ReNcell CX (cell line): ENCODE results near the gene CBARP.

GRCh38 chr19:1088149-1088547 is 7.0 kb downstream of the POLR2E start:
- PRO-cap = no peak

GRCh38 chr19:1090768-1091270 is 4.4 kb downstream of the POLR2E start:
- PRO-cap = no peak

GRCh38 chr19:1099533-1099957 is 4.2 kb upstream of the GPX4 start:
- PRO-cap = no peak

- PRO-cap = no peak
These were observed 6.2 kb downstream of the GPX4 start for GRCh38 chr19:1110116-1110367.

GRCh38 chr19:1206221-1206881 is 773 bp downstream of the STK11 start:
- PRO-cap = no peak

- PRO-cap = bidirectional peak, plus-strand start at chr19:1238149, minus-strand start at chr19:1237999
These were observed at the start of gene CBARP for GRCh38 chr19:1237688-1238503. CBARP (minus strand) TSS chr19:1238005.

GRCh38 chr19:1243842-1244247 is 2.3 kb downstream of the ATP5F1D start:
- PRO-cap = no peak

DNA sequence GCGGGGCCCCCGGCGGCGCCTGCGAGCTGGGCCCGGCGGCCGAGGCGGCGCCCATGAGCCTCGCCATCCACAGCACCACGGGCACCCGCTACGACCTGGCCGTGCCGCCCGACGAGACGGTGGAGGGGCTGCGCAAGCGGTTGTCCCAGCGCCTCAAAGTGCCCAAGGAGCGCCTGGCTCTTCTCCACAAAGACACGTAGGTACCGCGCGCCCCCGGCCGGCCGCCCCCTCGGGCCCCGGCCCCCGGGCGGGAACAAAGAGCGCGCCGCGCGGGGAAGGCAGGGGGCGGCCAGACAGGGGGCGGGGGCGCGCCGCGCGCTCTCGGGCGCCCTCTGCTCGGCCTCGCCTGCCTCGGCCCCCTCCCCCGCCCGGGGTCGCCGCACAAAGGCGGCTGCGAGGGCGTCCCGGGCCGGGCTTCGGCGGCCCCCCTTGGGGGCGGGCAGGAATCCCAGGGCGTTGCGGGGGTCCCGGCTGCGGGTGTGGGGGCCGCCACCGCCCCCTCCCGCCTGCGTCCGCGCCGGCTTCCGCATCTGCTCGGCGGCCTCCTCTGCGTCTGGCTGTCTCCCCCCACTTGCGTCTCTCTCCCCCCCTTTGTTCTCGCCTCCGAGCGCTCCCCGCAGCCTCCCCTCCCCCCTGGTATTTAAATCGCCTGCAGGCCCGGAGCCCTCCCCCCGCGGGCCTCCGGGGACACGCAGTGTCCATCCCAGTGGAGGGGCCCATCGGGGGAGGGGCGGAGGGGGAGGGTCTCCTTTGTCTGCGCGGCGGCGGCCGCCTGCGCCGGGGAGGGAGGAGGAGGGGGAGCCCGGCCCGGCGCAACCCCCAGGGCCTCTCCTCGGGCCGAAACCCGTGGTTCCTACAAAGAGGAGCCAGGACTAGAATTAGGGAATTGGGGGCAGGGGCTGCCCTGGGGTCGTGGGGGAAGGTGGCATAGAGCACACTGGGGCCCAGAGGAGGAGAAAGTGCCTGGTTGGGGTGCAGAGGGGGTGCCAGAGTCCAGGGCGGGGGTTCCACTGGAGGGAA is 2.3 kb downstream of the MIDN start:
- PRO-cap = bidirectional peak, plus-strand start at position 597 of the sequence, minus-strand start at position 549 of the sequence

GRCh38 chr19:1251696-1252014 is 3.3 kb downstream of the MIDN start:
- PRO-cap = no peak

DNA sequence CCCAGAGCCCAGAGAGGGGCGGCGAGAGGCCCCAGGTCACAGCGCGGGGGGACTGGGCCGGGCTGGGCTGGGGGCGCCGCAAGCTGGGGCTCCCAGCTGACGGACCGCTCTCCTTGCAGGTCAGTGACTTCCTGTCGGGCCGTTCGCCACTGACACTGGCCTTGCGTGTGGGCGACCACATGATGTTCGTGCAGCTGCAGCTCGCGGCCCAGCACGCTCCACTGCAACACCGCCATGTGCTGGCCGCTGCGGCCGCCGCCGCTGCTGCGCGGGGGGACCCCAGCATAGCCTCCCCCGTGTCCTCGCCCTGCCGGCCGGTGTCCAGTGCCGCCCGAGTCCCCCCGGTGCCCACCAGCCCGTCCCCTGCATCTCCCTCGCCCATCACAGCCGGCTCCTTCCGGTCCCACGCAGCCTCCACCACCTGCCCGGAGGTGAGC is 5.7 kb downstream of the MIDN start:
- PRO-cap = no peak

DNA sequence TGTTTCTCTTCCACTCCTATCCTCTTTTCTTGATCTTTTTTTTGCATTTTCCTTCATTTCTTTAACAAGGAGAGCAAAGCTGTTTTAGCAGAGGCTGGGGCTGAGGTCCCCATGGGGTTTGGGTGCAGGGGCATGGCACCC is 9.4 kb downstream of the MIDN start:
- PRO-cap = no peak

- PRO-cap = unidirectional peak, plus-strand start at chr19:1270870
These were observed 1.8 kb downstream of the CIRBP start for GRCh38 chr19:1270726-1271441.

DNA sequence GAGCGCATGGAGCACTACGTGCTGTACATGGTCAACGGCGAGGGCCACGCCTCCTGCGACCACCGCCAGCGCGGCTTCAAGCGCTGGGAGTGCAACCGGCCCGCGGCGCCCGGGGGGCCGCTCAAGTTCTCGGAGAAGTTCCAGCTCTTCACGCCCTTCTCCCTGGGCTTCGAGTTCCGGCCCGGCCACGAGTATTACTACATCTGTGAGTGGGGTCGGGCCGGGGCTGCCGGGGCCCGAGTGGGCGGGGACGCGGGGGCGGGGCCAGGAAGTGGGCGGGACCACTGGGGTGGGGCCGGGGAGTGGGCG is 9.9 kb downstream of the EFNA2 start:
- PRO-cap = no peak

GRCh38 chr19:1387653-1388347 is 4.1 kb downstream of the NDUFS7 start:
- PRO-cap = no peak

GRCh38 chr19:1406529-1406879 is 882 bp upstream of the DAZAP1 start:
- PRO-cap = no peak

GRCh38 chr19:1434670-1435924 is 3.1 kb upstream of the RPS15 start:
- PRO-cap = no peak

DNA sequence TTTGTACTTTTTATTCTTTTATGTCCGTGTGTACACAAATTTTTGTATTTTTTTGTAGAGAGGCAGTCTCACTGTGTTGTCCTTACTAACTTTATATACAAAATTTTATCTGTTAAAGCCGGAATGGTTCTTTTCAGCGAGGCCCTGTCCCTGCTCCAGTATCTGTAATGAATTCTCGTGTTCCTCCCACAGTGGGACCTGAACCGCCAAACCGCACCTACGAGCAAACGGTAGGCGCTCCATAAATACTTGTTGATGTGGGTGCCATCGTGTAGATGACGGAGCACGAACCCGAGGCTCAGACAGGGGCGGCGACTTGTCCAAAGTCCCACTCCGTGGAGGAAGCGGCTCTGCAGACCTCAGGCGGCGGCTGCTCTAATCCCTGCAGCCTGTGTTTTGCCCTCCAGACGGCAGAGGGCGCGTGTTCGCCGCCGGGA is 297 bp upstream of the RPS15 start:
- PRO-cap = bidirectional peak, plus-strand start outside the sequence, minus-strand start at position 374 of the sequence

DNA sequence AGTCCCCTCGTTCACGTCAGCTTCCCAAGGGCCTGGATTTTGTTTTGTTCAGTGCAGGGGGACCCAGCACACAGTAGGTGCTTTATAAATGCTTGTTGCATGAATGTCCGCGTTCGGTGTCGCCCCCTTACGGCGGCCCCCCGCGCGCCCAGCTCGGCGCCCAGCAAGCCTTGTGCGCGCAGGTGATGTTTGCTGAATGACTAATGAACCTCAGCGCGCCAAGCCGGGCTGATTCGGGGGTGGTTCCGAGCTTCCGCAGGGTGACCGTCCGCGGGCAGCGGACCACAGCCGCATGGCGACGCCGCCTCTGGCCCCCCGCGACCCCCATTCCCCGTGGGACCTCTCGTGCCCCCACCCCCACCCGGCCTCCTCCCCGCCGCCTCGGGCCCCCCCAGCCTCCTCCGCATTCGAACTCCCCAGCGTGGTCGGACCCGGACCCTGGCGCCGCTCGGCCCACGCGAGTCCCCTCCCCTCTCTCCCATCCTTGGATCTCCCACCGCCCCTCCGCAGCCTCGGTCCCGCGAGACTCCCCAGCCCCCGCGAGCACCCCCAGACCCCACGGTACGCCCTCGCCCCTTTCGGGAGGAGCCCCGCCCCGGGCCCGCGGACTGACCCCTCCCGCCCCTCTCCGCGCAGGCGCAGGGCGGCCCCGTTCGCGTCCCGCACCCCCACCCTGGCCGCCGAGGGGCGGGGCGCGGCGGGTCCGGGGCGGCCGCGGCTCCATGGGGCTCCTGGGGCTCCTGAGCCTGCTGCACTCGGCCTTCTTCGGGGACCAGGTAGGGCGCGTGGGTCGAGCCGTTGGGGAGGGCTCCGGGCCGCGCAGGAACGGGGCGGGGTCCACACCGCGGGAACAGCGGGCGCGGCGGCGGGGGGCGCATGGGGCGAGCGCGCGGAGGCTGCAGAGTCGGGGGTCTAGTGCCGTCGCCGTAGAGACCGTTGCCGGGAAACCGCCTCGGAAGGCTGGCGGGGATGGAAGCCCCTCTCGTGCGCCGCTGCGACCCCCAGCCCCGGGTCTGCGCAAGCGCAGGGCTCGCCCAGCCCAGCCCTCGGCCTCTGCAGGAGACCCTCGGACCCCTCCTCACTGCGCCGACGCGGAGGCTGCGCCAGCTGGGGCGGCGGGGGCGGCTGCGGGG is 4.0 kb upstream of the APC2 start:
- PRO-cap = unidirectional peak, plus-strand start at position 237 of the sequence; bidirectional peak, plus-strand start at position 690 of the sequence, minus-strand start at position 591 of the sequence

GRCh38 chr19:1469357-1469799 is 9.6 kb downstream of the C19orf25 start:
- PRO-cap = no peak

DNA sequence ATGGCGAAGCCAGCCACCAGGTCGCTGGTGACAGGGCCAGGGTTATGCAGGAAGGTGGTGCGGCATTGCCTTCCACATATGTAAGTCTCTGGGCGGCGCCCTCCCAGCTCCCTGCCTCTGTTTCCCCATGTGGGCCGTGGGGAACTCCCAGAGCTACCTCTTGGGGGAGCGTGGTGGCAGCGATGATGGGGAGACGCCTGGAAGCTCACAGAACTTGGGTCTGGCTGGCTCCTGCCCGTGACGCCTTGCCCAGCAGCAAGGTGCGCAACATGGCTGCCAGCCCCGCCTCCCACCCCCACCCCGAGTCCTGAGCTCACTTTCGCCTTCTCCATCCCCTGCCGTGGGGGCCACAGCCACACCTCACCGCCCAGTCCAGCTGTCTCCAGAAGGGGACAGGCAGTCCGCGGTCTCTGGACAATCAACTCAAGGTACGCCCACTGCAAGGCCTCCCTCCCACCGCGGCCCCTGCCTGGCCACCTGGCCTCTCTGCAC is 6.7 kb downstream of the C19orf25 start:
- PRO-cap = no peak